ENCODE data around the genes KRTAP13-2, KRTAP13-3 and KRTAP15-1.

- PRO-cap: no peak
Measured at GRCh38 chr21:26840194-26840706, 5.0 kb downstream of the ADAMTS1 start.

GRCh38 chr21:27104961-27105616, 138.2 kb upstream of the ADAMTS5 start:
- PRO-cap: no peak

GRCh38 chr21:27307253-27307779, 340.4 kb upstream of the ADAMTS5 start:
- PRO-cap: no peak

DNA sequence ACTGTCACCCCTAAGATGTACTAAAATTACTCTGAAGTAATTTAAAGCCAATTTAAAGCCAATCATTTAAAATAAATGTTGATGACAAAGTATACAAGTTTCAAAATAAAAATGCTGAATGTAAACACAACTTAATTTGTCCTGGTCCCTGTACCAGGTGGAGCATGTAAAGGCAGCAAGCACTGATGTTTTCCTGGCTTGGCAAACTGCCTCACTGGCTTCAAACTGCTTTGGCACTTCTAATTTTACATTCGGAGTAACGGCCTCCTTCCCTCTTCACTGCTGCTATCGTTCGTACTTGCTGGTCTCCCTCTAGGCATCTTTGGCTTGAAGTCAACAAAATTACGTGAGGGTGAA, 180.5 kb downstream of the N6AMT1 start:
- PRO-cap: no peak

DNA sequence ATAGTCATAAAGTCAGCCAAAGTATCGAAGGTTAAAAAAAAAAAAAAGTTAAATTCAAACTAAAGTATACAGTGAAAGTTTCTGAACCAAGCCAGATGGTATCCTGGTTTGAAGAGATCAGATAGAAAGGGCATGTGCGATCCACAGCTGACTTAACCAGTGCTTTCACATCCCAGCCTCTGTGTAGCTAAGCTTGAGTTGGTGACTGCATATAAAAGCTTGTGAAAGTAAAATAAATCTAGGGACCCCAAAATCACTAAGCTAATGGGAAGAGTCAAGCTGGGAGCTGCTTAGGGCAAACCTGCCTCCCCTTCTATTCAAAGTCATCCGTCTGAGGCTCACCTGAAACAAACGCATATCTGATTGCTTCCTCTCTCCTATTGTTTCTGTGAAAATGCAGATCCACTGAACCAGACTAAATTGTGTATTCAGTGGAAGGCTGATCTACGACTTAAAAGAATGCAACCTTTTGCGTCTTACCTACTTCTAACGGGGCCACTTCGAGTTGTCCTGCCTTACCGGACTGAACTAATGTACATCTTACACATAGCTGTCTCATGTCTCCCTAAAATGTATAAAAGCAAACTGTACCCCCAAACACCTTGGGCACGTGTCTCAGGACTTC, 37.2 kb upstream of the N6AMT1 start:
- PRO-cap: no peak

DNA sequence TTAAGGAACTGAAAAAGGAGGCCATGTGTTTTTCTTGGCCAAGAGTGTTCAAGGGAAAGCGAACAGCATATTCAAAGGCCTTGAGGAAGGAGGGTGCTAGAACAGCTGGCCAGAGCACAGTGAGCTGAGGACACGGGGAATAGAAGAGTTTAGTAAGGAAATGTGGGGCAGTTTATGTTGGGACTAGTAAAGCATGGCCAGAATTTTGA, 1.5 kb downstream of the RWDD2B start:
- PRO-cap: no peak

DNA sequence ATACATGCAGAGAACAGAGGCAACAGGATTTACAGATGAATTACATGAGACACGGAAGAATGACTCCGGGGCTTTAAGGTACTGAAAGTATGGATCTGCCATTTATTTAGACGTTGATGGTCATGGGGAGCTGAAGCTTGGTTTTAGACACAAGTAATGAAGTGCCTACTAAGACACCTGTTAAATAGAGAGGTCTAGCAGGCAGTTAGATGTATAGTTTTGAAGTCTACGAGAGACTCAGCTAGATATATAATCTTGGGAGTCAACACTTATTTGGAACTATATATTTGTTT, 1.0 kb downstream of the RWDD2B start:
- PRO-cap: no peak

DNA sequence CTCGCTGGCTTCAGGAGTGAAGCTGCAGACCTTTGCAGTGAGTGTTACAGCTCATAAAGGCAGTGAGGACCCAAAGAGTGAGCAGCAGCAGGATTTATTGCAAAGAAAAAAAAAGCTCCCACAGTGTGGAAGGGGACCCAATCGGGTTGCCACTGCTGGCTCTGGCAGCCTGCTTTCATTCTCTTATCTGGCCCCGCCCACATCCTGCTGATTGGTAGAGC, 3.1 kb upstream of the CCT8 start:
- PRO-cap: bidirectional peak, plus-strand start outside the sequence, minus-strand start at position 148 of the sequence

GRCh38 chr21:29187955-29188370, 57.5 kb downstream of the MAP3K7CL start:
- PRO-cap: no peak

GRCh38 chr21:29190808-29191621, 60.6 kb downstream of the MAP3K7CL start:
- PRO-cap: no peak

GRCh38 chr21:29193622-29194034, 63.2 kb downstream of the MAP3K7CL start:
- PRO-cap: no peak

DNA sequence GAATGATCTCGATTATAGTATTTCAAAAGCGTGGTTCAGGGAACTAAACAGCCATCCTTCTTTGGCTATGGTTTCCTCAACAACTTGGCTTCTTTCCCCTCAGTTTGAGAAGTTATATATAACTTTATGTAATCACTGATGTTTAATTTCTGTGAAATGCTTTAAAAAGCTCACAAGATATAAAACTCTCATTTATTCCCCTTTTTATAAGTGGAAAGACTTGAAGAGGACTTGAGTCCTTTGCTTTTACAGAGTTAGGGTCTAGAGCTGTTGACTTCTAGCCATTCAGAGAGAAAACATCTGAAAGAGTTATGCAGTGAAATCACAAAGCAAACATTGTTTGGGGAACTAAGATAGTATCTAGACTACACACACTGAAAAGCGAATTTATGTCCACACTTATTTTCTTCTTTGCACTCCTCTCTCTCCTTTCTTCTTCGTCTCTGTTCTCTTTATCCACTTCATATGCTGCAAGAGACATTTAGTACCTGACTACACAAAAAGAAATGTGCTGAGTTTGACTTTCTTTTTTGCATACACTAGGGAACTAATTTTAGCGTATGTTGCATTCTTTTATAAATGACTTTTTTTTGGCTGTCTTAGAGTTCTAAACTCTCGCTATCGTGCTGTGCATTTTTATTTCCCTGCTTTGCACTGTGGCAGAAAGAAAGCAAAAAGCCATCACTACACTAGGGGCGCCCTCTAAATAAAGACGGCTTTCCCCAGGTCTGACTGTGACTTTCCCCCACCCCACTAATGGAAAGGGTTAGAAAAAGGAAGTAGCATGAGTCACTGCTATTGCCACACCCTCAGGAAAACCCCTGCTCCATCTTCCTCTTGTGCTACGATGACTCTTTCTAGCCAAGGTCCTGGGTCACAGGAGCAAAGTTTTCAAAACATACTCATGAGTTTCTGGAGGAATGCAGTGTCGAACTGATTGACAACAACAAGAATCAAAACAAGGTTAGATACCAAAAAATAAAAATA, 65.6 kb downstream of the MAP3K7CL start:
- PRO-cap: bidirectional peak, plus-strand start at position 904 of the sequence, minus-strand start at position 758 of the sequence

DNA sequence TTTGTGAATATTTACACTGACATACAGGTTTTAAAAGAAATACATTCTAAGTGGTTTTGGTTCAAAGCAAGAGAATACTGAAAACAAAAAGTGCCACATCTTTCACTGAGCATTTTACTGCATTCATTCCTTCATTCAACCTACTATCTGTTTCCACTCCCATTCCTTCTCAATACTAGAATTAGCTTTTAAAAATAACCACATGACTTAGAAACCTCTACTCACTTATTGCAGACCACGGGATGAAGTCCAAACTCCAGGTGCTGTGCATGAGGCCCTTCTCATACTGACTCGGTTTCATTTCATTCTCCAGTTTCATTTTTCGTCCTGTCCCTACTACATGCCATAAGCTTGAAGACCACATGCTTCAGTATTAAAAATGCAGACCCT, 2.3 kb upstream of the BACH1 start:
- PRO-cap: no peak

GRCh38 chr21:29303211-29303624, 4.5 kb downstream of the BACH1 start:
- PRO-cap: no peak

GRCh38 chr21:29343157-29343832, 44.6 kb downstream of the BACH1 start:
- PRO-cap: no peak

GRCh38 chr21:30227569-30228136, 11.8 kb upstream of the CLDN8 start:
- PRO-cap: no peak

GRCh38 chr21:30233210-30233687, 17.4 kb upstream of the CLDN8 start:
- PRO-cap: no peak

DNA sequence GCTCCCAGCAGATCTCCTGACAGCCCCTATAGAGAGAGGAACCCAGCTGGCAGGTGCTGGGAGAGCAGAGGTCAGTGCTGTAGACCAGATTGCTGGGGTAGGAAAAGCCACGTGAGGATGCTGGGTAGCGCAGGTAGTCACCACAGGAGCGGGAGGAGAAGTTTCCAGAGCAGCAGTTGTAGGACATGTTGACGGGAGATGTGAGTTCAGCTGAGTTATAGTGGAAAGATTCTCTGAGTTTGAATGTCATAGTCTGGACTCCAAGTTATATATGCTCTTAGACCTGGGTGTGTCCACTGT, at the start of gene KRTAP13-2:
Gene KRTAP13-2, minus strand, starts transcription at position 245 of the 300 bp plus-strand sequence.
- PRO-cap: no peak

- PRO-cap: no peak
Measured at GRCh38 chr21:30425697-30426195, at the start of gene KRTAP13-3. KRTAP13-3 (minus strand) TSS chr21:30425926.

- PRO-cap: no peak
Measured at GRCh38 chr21:30440017-30440546, at the start of gene KRTAP15-1. KRTAP15-1 (plus strand) TSS chr21:30440275.